H4 (cell line): ENCODE data around the gene YPEL1.

- RAMPAGE, long total RNA = no peak
Measured at GRCh38 chr22:20985742-20986625, 3.9 kb downstream of the LZTR1 start.

GRCh38 chr22:21029308-21029652, 3.1 kb downstream of the SLC7A4 start:
- RAMPAGE, long total RNA = no peak

DNA sequence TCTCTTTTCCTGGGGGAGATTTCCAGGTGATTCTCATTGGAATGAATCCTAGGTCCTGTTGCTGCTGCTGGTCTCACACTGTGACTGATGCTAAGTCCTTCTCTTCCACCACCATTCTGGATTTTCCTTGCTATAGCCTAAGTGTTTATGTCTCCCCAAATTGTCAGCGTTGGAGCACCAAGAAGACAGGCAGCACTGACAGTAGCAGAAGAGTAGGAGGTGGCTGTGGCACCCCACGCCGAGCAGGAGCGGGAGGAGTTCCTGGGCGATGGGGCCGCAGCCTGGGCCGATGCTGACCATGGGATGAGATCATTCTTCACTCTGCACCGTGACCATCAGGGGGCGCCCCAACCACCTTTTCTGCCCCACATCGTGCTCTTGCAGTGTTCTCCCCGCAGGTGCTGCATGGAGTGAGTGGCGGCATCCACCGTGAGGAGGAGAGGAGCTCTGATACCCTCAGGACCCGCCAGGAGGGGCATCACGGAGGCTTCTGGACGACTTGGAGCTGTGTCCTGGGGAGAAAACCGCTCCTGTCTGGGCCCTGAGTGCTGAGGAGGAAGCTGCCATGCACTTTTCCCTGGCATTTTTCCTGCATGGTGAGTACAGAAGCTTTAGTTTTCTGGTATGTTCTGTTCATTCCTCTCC, 57.0 kb downstream of the LRRC74B start:
- RAMPAGE, long total RNA = no peak

- RAMPAGE, long total RNA = no peak
Measured at GRCh38 chr22:21578364-21578898, 10.9 kb downstream of the UBE2L3 start.

DNA sequence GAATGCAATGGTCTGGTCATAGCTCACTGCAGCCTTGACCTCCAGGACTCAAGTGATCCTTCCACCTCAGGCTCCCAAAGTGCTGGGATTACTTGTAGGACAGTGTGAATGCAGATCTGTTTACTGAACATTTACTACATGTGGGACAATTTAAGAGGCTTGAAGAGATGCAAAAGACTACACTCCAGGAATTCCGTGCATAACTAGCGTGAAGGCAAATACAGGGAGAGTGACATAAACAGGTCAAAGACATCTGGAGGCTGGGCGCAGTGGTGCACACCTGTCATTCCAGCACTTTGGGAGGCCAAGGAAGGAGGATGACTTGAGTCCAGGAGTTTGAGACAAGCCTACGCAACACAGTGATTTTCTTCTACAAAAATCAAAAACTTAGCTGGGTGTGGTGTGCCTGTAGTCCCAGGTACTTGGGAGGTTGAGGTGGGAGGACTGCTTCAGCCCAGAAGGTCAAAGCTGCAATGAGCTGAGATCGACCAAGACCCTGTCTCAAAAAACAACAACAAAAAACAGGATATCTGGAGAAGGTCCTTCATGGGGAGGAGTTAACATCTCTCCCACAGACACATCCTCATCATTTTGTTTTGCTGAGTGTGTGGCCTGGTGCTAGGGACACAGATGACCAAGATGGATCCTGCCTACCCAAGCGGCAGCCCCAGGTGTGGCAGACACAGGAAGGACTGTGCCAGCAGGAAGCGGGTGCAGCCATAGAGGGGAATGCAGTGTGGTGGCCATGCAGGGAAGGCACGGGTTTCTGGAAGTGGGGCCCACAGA, 33.9 kb downstream of the YPEL1 start:
- RAMPAGE, long total RNA = no peak

DNA sequence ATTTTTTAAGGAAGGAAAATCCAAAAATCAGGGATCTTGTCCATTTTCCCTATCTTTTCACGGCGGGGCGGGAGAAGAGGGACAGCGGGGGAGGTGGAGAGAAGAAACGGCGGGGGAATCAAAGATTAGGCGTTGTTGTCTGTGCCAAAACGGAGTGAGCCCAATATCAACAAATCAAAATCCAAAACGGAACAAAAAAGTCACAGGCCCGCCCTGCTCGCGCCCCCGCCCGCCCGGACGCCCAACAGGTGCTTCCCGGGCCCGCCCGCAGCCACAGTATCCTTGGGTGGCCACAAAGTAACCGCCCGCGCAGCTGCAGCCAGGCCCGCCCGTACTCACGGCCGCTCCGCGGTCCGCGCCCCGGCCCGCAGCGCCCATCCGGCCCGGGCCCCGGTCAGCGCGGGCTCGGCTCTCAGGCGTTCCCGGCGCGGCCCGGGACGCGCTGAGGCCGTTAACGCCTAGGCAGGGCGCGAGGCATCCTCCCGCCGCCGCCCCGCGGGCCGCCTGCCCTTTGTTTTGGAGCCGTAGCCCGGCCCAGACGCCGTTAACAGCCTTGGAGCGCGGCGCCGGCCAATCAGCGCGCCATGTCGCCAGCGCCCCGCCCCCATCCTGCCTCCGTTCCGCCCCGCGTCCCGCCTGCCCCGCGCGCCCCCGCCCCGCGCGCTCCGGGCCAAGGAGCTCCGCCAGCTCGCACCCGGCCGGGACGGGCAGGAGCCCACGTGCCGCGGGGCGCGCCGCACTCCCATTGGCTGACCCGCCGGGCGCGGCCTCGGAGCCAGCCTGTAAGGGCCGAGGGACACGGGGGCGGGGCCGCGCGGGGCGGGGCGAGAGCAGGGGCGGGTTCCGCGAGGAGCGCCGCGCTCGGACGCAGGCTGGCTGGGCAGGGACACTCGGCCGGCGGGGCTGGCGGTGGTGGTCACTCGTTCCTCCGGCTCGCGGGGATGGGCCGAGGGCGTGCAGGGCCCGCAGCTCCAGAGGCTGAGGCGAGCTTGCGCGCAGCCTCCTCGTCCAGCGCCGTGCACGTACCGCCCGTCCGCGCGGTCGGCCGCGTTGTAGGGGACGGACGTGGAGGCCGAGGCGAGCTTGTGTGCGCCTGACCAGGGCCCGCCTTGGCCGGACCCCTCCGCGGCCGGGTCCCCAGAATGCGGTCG, at the start of gene YPEL1:
Gene YPEL1 (minus strand): TSS at position 519 of the 1,151 bp plus-strand sequence.
- RAMPAGE, long total RNA = no peak

GRCh38 chr22:21763692-21764063, 28.1 kb upstream of the YPEL1 start:
- RAMPAGE, long total RNA = no peak

DNA sequence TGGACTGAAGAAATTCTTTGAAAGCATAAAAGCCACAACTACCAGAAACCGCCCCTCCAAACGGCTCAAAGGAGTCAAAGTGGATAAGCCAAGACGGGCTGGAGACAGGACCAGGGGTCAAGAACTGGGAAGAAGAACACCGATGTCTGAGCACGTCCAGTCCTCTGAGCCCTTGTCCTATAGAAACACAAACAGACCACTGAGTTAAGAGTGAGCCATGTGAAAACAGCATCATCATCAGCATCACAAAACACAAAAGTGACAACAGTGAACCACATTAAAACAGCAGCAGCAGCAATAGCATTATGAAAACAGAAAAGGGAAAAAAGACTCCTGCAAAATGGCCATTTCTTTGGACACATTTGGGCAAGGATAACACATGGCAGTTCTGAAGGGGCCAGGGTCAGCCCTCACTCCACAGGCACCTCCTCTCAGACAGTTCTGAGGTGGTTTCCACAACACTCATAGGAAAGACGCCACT, 28.5 kb upstream of the YPEL1 start:
- RAMPAGE, long total RNA = no peak

DNA sequence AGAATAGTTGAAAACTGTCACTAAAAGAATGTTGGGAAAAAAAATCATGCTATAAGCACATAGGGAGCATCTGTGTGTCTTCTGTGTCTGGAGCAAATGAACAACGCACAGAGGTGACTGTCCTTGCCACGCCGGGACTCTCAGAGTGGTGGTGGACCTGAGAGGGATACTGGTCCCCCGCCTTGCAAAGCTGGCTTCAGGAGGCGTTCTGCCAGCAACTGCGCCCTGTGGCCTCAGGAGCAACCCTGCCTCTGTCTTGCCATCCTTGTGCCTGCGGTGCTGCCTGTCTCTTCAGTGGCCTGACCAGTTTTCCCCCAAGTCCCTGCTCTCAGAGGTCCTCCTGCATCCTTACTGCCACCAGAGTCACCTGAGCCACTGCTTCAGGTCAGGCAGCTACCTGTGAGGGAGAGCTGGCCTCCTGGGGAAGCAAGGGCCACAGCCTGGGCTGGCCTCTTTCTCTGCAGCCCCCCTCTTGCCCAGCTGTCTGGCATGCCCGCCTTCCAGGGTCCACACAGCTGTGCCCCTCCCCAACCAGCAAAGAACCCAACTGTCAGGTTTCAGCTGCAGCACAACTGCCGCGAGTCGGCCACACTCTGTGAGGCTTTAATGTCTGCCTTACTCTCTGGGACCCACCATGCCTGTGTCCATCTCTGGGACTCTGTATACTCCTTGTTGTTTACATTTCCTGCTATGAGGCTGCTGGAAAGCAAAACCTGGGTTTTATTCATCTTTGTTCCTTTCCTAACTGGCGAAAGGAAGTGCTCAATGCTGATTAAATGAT, 30.5 kb upstream of the YPEL1 start:
- RAMPAGE, long total RNA = no peak

DNA sequence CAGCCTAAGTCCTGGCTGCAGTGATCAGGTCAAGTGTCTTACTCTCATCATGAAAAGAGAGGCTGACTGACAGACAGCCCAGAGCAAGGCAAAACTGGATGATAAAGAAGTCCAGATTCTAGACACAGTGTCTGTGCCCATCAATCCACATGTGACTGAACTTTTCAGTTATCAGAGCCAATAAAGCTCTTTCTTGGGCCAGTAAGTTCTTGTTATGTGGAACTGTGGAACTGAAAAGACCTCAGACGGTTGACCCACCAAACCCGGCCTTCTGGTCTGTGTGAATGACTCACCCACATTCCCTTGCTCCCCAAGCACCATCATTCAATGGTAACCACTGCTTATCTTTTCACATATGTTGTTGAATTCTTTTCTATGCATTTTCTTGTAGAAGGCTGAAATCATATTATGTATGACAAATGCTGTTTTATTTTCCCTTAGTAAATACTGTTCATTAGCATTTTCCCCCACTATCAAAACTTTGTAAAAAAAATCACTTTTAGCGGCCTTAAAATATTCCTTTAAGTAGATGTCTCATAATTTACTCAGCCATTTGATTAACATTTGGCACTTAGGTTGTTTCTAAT, 43.4 kb upstream of the YPEL1 start:
- RAMPAGE, long total RNA = no peak

- RAMPAGE, long total RNA = no peak
Measured at GRCh38 chr22:21949152-21949765, 3.4 kb downstream of the PPM1F start.

GRCh38 chr22:21975497-21975982, 7.0 kb downstream of the TOP3B start:
- RAMPAGE, long total RNA = no peak

GRCh38 chr22:22370828-22371525, 126.4 kb downstream of the VPREB1 start:
- RAMPAGE, long total RNA = no peak

GRCh38 chr22:22558248-22558901, 690 bp downstream of the PRAME start:
- RAMPAGE, long total RNA = no peak

DNA sequence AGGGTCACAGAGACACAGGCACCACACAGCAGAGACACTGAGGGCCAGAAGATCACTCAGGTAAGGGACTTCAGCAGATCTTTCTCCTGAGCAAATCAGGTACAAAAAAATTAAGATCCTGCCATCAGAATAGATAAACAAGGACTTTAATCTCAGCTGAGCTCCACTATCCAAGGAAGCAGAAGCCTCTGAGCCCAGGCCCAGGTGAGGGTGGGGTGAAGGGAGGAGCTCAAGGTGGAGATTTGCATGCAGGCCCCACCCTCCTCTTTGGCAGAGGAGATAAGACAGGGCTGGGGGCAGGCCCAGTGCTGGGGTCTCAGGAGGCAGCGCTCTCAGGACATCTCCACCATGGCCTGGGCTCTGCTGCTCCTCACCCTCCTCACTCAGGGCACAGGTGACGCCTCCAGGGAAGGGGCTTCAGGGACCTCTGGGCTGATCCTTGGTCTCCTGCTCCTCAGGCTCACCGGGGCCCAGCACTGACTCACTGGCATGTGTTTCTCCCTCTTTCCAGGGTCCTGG, 114.0 kb downstream of the GGTLC2 start:
- RAMPAGE, long total RNA = no peak

- RAMPAGE, long total RNA = no peak
Measured at GRCh38 chr22:22884877-22886015, 2.4 kb upstream of the IGLL5 start.

DNA sequence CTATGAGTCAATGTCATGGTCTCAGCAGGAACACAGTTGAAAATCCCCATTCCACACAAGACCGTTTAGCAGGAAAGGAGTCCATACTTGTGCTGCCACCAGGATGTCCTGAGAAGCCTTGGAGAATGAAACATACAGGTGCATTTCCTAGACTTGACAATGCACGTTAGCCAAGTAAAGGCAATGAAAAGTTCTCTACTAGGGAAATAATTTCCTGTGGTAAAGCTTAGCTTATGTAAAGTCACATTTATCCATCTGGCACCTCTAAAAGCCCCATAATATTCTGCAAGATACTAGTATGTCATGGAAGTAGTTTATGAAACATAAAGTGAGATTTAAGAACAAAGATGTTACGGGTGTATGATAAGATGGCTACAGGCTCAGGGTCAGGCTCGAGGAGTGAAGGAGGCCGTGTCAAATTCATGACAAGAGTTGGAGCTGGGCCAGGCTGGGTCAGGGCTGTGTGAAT, 14.5 kb downstream of the IGLL5 start:
- RAMPAGE, long total RNA = no peak

GRCh38 chr22:22931760-22932304, 44.2 kb downstream of the IGLL5 start:
- RAMPAGE, long total RNA = no peak

GRCh38 chr22:23141403-23141691, 443 bp downstream of the RSPH14 start:
- RAMPAGE, long total RNA = no peak

- RAMPAGE, long total RNA = no peak
Measured at GRCh38 chr22:23280334-23280929, 100.1 kb downstream of the BCR start.